Left common carotid artery plus branches (tissue), 1 donor: ENCODE measurements around the genes LRRC59, LUC7L3 and CA10.

GRCh38 chr17:50289338-50289676 is 15.0 kb downstream of the TMEM92 start:
- PRO-cap, result no peak

- PRO-cap, result unidirectional peak, minus-strand start at chr17:50397523
Observed at GRCh38 chr17:50396969-50397784, at the start of gene LRRC59. Gene LRRC59, minus strand, starts transcription at chr17:50397523.

DNA sequence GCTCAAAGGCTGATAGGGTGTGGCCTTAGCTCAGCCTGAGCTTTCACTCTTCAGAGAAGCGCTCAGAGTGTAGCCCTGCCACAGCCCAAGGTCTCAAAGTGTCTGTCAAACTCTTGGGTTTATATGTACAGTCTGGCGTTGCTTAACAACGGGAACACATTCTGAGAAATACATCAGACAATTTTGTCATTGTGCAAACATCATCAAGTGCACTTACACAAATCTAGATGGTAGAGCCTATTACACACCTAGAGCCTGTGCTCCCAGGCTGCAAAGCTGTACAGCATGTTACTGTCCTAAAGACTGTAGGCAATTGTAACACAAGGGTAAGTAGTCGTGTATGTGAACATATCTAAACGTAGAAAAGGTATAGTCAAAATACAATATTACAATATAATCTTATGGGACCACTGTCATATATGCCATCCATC is 20.8 kb downstream of the CHAD start:
- PRO-cap, result no peak

DNA sequence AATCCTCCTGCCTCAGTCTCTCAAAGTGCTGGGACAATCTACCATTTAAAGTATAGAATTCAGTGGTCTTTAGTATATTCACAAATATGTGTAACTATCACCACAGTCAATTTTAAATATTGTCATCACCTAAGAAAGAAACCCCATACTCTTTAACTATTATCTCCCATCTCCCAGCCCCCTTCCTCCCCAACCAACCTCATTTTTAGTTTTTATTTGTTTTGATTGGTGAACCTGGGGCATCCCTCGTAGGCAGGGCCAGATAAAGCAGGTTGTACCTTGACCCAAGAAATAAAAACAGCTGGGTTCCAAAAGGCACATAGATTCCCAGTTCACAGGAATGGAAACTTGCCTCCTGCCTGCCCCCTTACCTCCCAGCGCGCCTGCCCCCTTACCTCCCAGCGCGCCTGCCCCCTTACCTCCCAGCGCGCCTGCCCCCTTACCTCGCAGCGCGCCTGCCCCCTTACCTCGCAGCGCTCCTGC is 2.9 kb upstream of the RSAD1 start:
- PRO-cap, result no peak

DNA sequence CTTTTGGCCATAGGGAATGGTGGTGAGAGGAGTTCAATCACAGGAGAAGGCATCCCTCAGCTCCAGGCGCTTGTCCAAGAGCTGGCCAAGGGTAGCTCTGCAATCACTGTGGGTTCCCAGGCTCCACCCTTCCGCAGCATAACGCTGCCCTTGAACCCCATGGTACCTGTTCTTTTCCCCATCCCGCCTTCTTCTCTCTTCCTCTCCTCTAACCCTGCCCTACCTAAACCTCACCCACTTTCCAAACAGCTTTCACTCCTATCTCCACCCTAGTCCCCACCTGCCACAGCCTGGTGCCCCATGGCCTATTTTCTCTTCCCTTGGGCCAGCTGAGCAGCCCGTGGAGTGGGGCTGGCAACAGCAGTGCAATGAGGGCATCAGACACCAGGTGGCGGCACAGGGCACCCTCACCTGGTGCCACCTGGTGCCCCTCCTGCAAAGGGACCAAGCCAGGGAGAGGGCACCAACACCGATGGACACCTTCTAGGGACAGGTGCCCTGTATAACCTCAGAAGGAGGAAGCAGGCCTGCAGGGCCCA is 4.2 kb upstream of the ABCC3 start:
- PRO-cap, result no peak

DNA sequence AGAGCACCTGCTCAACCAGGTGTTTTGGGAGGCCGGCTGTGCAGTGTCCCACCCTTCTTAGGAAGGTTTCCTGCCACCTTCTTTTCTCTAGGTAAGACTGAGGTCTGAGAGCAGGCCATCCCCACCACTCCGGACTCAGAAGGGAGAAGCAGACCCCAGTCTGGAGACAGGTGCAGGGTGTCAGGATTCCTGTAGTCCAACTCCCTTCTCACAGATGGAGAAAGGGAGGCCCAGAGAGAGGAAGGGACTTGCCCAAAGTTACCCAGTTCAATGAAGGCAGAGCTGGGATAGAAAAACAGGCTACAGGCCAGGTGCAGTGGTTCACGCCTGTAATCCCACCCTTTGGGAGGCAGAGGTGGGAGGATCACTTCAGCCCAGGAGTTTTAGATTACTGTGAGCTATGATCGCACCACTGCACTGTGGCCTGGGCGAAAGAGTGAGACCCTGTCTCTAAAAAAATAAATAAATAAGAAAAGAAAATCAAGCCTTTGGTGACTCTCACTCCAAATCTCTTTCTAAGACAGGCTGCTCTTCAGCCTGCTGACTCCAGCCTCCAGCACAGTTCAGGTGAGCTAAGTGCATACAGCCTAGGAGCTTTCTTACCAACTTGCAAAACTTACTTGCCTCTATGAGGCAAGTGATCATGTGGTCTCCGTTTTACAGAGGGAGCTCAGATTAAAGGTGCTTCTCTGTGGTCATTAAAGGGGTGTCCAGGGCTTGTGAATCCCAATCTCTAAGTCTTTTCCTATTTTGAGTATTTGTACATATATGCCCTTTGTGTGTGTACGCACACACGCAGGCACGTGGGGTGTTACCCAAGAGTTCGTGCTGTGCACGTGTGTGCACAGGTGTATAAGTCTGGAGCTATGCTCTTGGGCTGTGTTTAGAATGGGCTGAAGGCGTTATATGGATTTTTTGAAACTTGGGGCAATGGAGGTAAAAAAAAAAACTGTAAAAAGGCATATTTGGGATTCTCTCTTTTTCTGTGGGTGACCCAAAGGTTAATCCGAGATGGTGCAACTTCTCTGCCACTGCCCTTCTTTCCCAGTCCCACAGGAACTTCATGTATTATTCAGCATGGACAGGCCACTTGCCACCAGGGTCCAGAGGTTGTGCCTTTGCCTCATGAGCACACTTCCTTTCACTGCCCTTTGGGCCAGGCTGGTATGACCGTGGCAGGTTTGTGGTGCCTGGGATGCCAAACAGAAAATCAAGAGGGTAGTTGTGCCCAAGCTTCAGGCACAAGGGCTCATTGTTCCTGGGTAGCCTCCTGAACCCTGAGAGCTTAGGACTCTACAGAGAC is 1.2 kb downstream of the ABCC3 start:
- PRO-cap, result no peak

DNA sequence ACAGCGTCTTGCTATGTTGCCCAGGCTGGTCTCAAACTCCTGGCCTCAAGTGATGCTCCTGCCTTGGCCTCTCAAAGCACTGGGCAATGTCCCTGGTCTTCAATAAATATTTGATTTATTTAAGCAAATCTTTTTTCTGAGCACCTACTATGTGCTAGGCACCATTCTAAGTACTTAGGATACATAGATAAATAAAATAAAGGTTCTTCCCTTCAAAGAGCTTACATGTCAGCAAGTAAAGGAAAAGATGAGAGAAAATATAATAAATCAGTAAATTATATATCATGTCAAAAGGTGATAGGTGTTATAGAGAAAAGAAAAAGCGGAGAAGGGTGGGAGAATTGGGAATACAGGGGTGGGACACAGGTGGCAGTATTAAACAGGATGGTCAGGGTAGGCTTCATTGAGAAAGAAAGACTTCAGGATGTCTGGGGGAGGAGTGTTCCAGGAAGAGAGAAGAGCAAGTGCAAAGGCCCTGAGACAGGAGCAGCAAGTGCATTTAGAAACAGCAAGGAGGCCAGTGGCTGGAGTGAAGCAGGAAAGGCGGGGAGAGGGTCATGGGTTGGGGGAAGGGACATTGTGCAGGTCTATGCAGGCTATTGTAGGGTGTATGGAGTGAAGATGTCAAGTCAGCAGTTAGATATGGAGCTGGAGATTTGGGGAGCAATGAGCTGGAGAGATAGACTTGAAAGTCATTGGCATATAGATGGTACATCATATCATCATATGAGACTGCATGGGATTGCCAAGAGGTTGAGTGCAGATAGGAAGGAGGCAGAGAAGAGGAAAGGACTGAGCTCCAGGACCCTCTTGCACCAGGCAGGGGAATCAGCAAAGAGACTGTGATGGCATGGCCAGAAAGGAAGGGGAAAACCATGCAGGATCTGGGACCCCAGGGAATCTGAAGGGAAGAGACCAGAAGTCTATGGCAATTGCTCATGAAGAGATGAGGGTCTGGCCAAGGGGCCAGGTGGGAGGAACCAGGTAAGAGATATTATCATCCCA is 11.4 kb downstream of the ABCC3 start:
- PRO-cap, result no peak

GRCh38 chr17:50684570-50685117 is 23.1 kb downstream of the ANKRD40 start:
- PRO-cap, result no peak

GRCh38 chr17:50692238-50693471 is 15.1 kb downstream of the ANKRD40 start:
- PRO-cap, result no peak

DNA sequence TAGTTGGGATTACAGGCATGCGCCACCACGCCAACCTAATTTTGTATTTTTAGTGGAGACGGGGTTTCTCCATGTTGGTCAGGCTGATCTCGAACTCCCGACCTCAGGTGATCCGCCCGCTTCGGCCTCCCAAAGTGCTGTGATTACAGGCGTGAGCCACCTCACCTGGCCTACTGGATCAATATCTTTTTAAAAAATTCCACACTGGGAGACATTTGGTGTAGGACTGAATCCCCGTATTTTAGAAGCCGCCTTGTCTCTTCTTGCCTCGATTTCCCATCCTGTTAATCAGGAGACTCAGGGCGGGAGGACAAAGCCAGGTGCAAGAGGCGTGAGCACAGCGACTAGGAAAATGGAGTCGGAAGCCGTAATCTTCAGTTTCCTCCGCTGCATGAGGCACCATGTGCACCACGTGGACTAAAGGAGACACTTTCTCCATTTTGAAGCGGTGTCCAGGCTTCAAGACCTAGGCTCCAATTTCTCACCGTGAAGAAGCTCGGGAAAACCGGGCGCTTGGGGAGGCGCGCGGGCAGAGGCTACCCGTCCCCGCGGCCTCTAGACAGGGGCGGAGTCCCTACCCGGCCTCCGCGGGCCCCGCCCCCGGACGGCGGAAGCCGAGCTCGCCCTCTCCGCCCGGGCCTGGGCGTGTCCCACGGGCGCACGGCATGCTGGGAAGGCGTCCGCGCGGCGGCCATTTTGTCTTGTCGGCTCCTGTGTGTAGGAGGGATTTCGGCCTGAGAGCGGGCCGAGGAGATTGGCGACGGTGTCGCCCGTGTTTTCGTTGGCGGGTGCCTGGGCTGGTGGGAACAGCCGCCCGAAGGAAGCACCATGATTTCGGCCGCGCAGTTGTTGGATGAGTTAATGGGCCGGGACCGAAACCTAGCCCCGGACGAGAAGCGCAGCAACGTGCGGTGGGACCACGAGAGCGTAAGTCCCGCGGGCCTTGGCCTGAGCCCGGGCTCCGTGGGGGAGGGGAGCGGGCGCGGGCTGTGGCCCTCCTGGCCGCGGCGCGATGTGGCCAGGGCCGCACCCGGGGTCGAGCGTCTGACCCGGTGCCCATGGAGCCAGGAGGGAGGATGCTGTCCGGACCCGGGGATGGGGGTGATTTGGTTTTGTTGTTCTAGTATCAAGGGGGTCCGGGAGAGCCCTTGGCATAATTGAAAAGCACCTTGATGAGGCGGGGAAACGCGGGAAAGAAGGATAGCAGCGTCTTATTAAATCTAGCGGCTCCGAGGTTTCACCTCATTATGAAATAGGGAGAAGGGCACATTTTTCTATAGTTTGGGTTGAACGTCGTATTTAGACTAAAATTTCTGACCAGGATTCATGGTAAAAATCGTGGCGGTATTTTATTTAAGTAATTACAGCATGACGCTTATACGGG is at the start of gene LUC7L3:
Gene LUC7L3 (plus strand): TSS at position 699 of the 1,384 bp plus-strand sequence.
- PRO-cap, result bidirectional peak, plus-strand start at position 726 of the sequence, minus-strand start at position 557 of the sequence

DNA sequence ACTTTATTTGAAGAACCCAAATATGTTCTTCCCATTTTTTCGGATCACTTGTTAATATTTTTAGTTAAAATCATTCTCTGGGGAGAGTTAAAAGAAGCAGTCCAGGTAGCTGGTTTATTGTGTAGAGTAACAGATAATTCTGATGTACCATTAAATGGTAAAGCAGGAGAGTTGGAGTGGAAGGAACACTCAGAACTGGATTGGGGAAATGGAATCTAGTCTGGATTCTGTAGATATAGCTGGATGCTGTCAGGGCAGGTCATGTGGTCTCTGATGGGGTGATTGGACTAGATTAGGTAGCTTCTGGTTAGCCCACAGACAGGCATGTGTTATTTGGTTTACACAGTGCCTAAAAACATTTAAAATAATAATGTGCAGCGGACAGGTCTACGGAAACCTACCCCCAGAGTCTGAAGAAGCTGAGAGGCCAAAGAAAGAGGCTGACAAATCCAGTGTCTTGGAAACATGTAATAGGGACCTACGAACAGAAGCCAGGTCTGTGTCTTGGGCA is 12.2 kb downstream of the LUC7L3 start:
- PRO-cap, result no peak

- PRO-cap, result no peak
Observed at GRCh38 chr17:50802723-50803175, 32.6 kb upstream of the WFIKKN2 start.

DNA sequence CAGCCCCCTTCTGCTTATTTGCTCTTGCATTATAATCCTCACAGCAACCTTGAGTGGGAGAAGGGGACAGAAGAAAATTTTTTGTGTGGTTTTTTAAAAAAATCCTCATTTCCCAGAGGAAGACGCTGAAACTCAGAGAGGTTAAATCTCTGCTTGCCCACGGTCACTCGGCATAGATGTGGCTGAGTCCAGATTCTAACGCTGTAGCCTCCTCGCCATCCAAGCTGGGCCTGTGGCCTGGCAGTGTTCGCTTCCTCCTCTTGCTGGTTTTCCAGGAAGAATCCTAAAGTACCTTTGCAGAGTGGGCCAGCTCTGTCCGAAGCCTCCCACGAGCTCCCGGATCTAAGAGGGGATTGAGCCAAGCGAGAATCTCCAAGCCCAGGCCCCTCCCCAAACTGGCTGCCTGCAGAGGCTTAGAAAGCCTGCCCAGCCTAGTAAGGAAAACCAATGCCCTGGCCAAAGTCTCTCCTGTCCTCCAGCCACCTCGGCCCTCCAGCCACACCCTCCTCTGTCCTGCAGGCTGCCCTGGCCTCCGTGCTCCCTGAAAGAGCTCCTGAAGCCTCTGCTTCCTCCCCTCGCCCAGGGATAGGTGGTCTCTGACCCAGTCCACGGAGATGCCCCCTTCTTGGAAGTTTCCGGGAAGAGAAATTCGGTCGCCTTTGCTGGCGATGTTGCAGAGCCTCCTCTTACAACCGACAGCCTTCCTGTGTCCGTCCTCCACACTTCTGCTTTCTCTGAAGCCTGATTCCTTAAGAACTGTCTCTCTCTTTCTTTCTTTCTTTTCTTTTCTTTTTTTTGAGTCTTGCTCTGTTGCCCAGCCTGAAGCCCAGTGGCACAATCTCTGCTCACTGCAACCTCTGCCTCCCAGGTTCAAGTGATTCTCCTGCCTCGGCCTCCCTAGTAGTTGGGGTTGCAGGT is 54.8 kb upstream of the TOB1 start:
- PRO-cap, result no peak

DNA sequence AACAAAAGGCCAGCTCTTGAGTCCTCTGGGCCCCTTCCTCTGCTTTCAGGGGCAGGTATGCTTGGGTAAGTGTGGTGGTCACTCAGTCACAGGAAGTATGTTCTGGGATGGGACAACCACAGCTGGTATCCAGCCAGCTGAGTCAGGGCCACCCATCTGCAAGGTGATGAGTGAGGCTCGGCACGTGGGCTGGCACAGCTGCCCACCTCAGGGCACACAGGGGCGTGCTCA is 85.7 kb upstream of the TOB1 start:
- PRO-cap, result no peak

- PRO-cap, result no peak
Observed at GRCh38 chr17:51001511-51002013, 119.1 kb downstream of the SPAG9 start.

- PRO-cap, result no peak
Observed at GRCh38 chr17:51081878-51082269, 38.8 kb downstream of the SPAG9 start.

DNA sequence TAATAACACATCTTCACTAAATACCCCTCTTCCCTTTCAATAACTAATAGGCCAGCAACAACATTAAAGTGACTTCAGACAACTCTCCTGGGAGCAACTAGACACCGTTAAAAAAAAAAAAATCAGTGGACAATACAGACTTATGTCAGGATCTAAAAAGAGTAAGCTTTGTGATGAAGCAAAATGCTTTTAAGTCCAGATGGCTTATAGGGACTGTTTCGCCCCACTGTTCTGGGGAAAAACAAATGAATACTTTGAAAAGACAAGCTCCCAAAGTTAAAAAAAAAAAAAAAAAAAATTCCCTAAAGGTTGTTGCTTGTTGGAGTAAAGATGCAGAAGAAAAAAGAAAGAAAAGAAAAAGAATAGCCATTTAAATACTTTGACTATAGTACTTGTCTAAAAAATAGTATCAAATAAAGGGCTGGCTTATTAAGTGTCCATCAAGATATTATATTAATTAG is 28.9 kb downstream of the SPAG9 start:
- PRO-cap, result no peak

GRCh38 chr17:51120927-51121579 is 385 bp upstream of the SPAG9 start:
- PRO-cap, result bidirectional peak, plus-strand start at chr17:51120983, minus-strand start at chr17:51120865

DNA sequence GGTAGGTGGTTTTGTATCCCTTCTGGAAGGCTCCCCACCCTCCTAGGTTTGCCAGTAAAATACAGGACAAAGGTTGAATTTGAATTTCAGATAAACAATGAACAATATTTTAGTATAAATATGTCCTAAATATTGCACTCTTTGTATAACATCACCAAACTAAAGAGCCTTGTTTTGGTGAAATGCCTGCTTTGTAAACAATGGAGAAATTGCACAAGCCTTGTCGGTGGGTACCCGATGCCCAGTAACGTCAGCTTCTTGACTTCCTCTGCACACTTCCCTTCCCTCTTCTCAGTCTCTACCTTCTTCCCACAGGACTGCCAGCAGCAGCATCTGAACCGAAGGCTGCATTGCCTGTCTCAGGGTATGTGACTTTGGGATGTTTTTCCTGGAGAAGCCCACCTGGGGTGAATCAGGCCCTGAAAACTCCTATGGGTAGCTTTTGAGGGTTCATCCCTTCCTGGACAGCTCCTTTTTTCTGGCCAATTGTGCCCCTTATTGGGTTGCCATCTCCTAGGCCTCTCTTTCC is 113.9 kb downstream of the UTP18 start:
- PRO-cap, result no peak

DNA sequence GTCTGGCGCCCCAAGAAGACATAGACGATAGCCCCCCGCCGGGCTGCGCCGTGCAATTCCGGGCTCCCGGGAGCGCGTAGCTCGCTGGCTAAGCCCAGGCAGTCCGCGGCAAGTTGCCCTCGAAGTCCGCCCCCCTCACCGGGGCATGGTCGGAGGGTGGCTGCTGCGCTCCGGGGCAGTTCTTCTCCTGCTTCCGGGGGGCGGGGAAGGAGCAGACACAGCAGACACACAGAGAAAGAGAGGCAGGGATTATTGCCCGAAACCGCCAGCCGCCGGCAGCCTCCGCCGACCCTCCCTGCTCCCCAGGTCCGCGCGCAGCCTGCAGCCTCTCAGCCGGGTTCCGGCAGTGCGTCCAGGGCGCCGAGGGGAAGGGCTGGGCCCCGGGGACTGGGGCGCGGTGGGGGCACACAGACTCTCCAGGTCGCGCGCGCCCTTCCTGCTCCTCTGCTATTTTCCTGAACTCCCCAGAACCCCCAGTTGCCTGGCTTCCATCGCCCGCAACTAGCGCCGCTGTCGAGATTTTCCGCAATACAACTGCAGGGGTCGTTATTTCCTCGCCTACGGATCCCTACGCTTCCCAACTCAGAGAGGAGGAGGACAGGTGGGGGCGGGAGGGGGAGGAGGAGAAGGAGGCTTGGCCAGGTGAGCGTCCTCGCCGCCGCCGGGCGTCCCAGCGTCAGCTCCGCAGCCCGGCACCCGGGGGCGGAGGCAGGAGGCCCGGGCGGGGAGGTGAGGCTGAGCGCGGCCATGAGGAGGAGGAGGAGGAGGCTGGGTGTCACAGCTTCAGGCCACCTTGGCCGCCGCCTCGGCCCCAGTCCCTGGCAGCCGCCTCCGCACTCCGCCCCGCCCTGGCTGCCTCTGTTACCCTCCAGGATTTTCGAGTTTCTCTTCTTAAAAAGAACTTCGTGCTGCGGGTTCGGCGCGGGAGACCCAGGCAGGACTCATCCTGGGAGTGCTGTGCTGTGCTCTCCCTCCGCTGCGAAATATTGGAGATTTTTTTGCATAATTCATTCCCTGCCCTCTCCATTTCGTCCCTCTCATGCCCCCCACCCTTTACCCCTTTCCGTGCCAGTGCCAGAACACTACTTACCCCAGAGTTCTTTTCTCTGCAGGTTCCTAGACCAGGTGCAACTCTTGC is at the start of gene CA10:
Gene CA10 (minus strand): TSS at position 532 of the 1,138 bp plus-strand sequence.
- PRO-cap, result no peak